M059J (cell line): ENCODE data around the genes ZMYM3 and CDX4.

GRCh38 chrX:71110462-71111008, 842 bp downstream of the IL2RG start:
- RAMPAGE, long total RNA, result no peak

- RAMPAGE, long total RNA, result no peak
Measured at GRCh38 chrX:71253606-71254448, at the start of gene ZMYM3. TSS of gene ZMYM3 (minus strand) at chrX:71254140.

- RAMPAGE, long total RNA, result no peak
Measured at GRCh38 chrX:71255494-71255923, 1.6 kb upstream of the ZMYM3 start.

DNA sequence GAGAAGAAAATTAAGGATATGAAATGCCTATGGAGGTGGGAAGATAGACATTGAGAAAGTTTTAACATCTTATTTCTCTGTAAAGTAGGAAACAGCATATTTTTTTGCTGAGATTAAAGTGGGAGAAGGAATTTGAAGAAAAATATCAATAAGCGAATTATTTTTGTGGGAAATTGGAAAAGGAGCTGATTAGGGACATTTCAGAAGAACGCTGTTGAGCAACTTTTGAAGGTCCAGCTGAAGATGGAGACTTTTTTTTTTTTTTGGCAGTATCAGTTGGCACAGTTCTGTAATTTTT, 66.0 kb downstream of the TAF1 start:
- RAMPAGE, long total RNA, result no peak

- RAMPAGE, long total RNA, result no peak
Measured at GRCh38 chrX:71453779-71454794, 78.8 kb upstream of the OGT start.

GRCh38 chrX:71460393-71461738, 72.0 kb upstream of the OGT start:
- RAMPAGE, long total RNA, result no peak

DNA sequence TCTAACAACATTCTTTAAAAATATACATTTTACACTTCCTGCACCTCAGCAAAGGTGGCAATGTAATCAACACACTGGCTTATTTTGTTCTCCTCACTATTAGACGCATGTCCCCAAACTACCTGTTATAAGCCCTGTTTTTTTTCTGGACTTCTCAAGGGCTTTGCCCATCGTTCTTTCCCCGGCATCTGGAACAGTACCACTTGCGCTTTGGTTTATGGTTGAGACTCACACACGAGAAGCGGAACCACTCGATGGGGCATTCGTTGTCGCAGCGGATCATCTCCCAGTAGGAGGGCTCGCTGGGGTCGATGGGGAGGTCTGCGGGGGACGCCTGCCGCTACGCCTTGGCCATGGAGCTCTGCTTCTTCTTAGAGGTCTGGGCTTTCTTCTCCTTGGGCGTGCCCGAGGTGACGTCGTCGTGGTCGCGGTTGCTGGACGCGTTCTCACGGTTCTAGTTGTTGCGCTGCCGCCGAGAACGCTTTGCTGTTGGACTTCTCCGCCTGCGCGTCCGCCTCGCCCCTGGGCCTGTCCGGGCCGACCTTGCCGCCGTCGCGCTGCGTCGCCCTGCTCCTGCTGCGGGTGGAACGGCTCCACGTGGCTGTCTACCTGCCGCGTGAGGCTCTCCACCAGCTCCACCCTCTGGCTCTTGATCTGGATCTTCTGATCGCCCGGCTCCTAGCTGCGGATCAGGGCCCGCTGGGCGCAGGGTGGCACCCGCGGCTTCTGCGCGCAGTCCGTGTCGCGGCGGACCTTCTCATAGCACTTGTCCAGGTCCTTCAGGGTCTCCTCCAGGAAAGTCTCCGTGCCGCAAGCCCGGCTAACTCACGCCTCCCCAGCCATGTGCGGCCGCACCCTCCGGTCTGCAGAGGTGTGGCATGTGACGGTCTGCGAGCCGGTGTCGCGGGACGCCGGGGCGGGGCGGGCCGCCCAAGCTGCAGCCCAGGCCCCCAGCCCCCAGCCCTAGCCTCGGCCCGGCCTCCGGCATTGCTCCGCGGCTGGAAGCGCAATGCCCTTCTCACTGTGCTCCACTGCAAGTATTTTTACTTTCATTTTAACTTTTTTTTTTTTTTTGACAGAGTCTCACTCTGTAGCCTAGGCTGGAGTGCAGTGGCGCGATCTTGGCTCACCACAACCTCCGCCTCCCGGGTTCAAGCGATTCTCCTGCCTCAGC, 40.6 kb upstream of the OGT start:
- RAMPAGE, long total RNA, result no peak

DNA sequence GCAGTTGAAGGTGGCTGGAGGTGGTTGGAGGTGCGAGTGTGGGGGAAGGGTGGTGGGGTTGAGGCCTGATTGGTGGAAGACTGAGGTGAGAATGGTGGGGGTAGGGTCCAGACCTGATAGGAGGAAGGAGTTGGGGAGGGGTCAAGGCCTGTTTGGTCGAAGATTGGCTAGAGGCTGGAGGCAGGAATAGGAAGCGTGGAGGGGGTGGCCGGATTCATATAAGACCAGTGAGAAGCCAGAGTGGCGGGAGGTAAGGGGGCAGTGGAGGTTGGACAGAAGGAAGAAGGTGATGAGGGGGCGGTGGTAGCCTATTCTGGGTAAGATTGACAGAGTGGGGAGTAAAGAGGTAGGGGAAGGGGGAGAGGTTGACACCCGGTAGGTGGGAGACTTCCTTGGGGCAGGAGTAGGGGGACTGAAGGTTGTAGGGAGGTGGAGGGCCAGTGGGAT, 1.5 kb downstream of the GCNA start:
- RAMPAGE, long total RNA, result no peak

- RAMPAGE, long total RNA, result no peak
Measured at GRCh38 chrX:71606721-71607283, 11.5 kb downstream of the CXCR3 start.

- RAMPAGE, long total RNA, result no peak
Measured at GRCh38 chrX:72004168-72004622, 93.5 kb downstream of the NHSL2 start.

- RAMPAGE, long total RNA, result no peak
Measured at GRCh38 chrX:72101277-72102332, 80.0 kb upstream of the PIN4 start.

DNA sequence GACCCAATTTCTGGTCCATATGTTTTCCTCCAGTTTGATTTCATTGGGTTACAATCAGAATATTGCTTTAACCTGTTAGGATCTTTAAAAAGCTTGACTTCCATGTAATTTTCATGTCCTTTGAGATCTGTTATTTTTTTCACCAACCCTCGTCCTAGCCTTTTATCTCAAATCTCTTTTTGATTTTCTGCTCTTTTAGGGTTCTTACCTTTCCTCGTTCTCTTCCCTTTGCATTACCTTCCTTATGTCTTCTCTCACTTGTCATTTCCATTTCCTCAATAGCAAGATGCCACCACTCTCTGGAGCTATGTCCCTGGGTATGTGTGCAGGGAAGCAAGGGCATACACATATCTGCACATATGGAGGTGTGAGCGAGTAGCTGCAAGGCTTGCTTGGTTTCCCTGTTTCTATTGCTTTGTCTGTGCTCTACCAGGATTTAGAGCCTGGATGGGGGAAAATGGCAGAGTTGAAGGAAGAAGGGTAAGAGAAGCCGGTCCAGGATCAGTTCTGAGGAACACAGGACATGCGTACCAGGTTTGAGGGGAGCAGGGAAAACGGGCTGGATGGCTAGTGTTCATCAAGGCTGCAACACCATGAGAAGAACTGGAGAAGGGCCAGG, 43.9 kb upstream of the CITED1 start:
- RAMPAGE, long total RNA, result no peak

DNA sequence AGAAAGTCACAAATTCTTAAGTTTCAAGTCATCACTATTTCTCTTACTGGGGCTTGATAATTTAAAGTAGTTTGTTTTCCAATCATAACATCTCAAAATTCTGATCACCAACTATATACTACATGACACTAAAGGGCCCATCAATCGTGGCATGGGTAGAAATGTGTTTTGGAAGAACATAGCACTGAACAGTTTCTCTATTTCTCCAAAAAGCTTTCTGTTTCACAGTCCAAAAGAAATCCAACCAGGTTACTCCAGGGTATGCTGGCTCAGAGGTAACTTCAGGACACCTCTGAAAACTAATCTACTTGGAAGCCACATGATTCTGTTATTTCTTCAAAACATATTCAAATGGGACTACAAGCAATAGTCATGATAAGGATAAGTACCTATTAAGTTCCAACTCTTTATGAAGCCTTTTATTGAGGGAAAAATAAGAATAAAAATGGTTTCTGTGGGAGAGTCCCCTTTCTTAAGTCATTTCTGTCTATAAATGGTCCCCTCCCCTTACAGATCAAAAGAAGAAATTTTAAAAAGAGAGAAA, 8.3 kb downstream of the PHKA1 start:
- RAMPAGE, long total RNA, result no peak

DNA sequence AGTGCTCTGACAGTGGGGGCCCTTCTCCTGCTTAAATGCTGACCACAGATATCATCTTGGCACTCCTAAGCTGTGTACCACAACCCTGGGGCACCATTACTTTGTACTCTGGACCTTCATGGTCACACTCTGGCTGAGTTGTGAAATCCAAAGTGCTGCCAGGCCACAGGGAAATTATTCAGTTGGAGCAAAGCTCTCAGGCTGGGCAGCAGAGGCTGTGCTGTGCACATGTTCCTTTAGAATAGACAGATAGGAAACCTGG, 48.7 kb upstream of the CDX4 start:
- RAMPAGE, long total RNA, result no peak

DNA sequence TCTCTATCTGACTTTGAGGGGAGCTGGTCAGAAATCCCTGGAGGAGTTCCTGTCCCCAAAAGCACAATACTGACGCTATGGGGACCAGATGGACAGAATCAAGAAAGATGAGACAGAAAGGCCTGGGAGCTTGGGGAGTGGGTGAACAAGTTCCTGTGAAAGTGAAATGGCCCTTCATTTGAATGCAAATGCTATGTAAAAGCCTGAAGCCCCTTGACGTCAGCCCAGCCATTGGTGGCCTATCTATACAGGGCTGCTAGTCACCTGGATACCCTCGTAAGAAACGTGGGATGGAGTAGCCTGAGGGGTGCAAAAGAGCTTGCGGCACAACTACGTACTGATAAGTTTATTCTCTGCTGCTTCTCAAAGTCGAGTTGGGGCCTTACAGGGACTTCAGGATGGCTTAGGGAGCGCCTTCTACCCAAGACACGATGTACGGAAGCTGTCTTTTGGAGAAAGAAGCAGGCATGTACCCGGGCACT, at the start of gene CDX4:
Gene CDX4, plus strand, starts transcription at position 231 of the 482 bp plus-strand sequence.
- RAMPAGE, long total RNA, result no peak

DNA sequence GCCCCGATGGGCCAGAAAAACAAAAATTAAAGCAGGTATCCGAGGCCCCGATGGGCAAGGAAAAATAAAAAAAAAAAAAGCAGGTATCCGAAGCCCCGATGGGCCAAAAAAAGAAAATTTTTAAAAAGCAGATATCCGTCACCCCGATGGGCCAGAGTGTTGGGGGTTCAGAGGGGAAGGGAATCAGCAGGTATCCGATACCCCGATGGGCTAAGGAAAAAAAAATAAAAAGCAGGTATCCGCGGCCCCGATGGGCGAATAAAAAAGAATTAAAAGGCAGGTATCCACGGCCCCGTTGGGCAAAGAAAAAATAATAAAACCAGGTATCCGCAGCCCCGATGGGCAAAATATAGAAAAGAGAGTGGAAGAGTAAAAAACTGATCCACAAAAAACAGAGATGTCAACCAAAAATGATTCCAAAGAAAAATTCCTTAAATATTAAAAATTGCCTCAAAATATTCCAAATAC, 289.1 kb downstream of the CHIC1 start:
- RAMPAGE, long total RNA, result no peak

GRCh38 chrX:74241727-74242386, 62.1 kb upstream of the ZCCHC13 start:
- RAMPAGE, long total RNA, result no peak

DNA sequence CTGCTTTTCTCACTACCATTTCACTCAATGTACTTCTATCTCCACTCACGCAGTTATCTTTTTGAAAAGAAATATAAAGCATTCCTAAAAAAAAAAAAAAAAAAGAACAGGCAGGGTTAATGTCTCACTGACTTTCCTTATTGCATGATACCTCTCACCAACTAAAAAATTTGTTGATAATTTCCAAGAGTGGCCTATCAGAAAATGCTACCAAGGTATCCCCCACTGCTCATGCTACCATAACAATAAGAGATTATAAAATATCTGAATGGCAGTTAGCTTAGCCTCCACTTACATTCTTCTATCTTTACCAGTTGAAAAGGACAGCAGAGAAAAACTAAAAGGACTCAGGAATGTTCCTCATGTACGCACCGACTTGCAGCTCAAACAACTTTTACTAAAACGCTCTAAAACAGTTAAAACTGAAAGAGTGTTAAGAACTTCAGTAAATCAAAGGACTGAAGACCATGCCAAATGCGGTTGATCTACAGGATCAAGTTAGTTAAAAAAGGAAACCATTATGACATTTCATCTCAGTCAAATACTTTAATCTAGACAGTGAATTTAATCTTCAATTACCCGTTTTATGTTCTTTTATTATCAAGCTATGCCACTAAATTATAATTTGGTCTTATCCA, 6.0 kb downstream of the RLIM start:
- RAMPAGE, long total RNA, result no peak

- RAMPAGE, long total RNA, result no peak
Measured at GRCh38 chrX:76177541-76177877, 4.6 kb downstream of the PBDC1 start.

- RAMPAGE, long total RNA, result no peak
Measured at GRCh38 chrX:77014345-77014841, 432.8 kb upstream of the FGF16 start.